Neural progenitor cell (in vitro differentiated cells): ENCODE measurements around a stretch of chr2.

DNA sequence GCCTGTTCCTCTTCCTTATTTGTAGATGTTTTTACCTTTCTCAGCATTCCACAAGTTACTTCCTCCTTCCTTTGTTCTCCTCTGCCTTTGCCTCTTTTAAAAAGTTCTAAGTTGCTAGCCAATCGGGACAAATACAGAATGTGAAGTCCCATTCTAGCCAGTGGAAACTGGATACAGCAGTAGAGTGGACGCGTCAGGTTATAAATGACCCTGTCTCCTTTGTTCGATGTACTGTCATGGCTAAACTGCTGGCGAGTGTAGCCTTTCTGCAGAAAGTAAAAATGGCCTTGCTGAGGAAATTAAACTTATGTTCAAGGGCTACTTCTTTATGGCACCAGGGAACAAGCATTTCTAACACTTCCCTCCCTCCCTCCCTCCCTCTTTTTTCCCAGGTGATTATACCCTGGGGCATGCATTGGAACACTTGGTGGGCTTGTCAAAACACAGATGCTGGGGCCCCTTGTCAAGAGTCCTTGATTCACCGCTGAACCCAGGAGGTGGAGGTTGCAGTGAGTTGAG lies 72.9 kb downstream of the CD8B2 start:
- RAMPAGE, long total RNA = no peak

DNA sequence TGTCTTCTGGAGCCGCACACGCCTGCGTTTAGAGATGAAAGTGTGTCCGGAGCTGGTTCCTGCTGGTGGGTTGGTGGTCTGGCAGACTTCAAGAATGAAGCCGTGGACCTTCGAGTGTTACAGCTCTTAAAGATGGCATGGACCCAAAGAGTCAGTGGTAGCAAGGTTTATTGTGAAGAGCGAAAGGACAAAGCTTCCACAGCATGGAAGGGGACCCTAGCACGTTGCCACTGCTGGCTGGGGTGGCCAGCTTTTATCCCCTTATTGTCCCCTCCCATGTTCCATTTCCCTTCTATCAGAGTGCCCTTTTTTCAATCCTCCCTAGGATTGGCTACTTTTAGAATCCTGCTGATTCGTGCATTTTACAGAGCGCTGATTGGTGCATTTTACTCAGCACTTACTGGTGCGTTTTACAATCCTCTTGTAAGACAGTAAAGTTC lies 90.0 kb downstream of the CD8B2 start:
- RAMPAGE, long total RNA = no peak

DNA sequence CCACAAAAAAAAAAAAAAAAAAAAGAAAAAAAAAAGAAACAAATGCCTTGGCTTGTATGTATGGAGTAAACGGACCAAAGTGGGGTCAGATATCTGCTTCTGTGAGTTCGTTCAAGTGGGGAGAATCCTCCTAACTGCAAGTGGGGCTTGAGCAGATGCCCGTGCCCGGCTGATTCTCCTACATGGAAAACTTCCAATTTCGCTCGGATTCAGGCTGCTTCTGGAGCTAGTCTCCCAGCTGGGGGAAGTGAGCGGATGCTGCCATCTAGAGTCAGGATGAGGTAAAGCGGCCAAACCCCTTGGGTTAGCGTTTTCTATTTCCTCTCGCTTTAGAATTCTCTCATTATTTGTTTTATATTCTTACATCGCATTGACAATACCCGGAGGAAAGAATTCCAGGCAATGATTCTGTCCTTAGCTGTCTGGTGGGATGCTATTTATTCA lies 95.3 kb downstream of the CD8B2 start:
- RAMPAGE, long total RNA = no peak

DNA sequence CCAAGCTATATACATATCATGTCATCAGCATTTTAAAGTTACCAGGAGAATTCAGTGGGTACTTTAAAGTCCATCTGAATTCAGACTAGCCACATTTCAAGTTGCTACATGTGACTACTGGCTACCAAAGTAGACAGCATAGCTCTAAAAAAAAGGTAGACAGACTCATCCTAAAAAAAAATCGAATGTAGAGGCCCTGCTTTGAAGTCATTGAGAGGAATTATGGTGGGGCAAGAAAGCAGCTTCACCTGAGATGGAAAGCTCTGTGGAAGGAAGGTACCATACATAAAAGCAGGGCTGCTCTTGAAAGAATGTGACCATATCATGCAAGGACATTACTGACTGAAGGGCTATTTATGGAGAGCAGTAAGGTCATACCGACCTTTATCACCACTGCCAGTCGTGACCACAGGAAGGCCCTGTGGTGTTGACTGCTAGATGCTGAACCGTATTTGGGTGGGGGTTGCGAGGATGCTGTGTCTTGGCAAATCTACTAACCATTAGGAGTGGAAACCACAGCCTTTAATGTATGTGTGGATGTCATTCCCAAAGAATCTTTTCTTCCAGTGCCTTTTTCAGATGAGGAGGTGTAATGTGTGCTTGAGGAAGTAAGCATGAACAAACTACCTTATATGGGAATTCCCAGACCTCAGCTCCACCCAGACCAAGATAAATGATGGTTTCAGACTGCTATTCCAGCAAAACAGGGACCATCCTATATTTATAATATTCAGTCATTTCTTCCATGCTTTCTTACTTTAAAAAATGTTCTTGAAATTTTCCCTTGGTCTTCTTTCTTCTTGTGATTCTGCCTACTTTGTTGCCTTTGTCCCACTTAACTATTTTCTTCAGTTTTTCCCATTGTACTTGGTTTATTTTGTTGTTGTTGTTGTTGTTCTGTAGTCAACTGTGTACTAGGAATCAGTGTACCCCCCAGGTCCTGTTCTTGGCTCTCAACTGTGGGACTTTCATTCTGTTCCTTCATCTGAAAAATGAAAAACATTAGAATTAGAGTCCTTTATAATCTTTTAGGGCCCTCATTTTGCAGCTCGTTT lies 60.8 kb downstream of the LIMS1 start:
- RAMPAGE, long total RNA = no peak

- RAMPAGE, long total RNA = no peak
Measured at GRCh38 chr2:108596099-108596828, 62.0 kb downstream of the LIMS1 start.

GRCh38 chr2:108612104-108613109 lies 78.1 kb downstream of the LIMS1 start:
- RAMPAGE, long total RNA = no peak

- RAMPAGE, long total RNA = no peak
Measured at GRCh38 chr2:108634480-108635060, 84.7 kb upstream of the RANBP2 start.

- RAMPAGE, long total RNA = no peak
Measured at GRCh38 chr2:108636735-108636968, 82.6 kb upstream of the RANBP2 start.

GRCh38 chr2:108639827-108640413 lies 79.4 kb upstream of the RANBP2 start:
- RAMPAGE, long total RNA = no peak

DNA sequence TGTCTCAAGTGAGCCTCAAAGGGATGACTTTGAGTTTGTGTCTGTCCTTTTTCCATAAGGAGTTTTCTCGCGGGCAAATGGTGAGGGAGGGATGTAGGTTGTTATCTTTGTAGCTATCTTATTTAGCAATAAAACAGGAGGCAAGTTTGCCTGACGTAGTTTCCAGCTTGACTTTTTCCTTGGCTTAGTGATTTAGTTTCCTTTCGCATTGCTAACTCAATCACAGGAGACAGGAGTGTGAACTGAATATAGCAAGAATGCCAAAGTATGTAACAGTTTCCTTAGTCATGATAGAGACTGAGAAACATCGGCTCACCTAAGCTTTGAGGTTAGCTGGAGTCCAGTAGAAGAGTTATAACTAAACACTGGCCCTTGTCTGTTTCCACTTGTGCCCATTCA lies 65.3 kb upstream of the RANBP2 start:
- RAMPAGE, long total RNA = no peak

DNA sequence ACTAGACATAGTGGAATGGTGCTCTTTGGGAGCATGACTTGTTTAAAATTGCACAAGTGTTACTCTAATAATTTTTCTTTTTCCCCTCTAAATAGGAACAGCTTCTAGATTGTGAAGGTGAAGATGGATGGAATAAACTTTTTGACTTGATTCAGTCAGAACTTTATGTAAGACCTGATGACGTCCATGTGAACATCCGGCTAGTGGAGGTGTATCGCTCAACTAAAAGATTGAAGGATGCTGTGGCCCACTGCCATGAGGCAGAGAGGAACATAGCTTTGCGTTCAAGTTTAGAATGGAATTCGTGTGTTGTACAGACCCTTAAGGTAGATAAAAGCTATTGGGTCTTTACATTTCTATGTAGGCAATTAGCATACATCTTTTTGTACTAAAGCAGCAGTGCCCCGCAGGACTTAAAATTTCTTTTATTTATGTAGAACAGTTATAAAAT lies 16.2 kb downstream of the RANBP2 start:
- RAMPAGE, long total RNA = no peak

DNA sequence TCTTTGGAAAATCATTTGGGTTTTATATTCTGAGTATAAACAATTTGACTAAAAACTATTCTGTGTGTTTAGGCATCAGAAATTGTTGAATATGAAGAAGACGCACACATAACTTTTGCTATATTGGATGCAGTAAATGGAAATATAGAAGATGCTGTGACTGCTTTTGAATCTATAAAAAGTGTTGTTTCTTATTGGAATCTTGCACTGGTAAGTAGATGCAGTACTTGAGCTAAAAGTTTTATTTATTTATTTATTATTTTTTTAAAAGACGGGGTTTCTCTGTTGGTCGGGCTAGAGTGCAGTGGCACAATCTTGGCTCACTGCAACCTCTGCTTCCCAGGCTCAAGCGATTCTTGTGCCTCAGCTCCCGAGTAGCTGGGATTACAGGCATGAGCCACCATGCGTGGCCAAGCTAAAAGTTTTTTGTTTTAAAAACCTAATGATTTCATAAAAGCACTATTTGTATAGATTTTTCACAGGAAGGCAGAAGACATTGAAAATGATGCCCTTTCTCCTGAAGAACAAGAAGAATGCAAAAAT lies 33.1 kb upstream of the CCDC138 start:
- RAMPAGE, long total RNA = no peak

- RAMPAGE, long total RNA = no peak
Measured at GRCh38 chr2:109069631-109070287, 59.2 kb upstream of the SH3RF3 start.

DNA sequence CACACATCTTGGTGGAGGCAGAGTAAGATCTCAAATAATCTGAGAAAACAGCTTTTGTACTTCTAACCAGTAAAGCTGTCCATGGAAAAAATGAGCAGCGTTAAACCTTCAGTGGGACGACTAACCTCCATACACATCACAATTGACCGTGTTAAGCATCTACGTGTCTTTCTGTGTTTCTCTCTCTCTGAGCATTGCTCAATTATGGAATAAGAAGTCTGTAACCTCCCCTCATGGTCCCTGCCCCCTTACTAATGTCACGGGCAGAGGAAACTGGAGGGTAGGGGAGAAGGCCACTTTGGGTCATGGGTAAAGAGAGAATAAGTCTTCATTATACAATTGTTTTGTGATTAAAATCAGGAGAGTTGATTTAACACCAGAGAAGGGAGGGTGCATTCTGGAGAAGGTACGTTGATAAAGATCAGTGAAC lies 86.0 kb downstream of the SH3RF3 start:
- RAMPAGE, long total RNA = no peak

GRCh38 chr2:109230677-109231323 lies 101.8 kb downstream of the SH3RF3 start:
- RAMPAGE, long total RNA = no peak

GRCh38 chr2:109238497-109239025 lies 109.6 kb downstream of the SH3RF3 start:
- RAMPAGE, long total RNA = no peak

DNA sequence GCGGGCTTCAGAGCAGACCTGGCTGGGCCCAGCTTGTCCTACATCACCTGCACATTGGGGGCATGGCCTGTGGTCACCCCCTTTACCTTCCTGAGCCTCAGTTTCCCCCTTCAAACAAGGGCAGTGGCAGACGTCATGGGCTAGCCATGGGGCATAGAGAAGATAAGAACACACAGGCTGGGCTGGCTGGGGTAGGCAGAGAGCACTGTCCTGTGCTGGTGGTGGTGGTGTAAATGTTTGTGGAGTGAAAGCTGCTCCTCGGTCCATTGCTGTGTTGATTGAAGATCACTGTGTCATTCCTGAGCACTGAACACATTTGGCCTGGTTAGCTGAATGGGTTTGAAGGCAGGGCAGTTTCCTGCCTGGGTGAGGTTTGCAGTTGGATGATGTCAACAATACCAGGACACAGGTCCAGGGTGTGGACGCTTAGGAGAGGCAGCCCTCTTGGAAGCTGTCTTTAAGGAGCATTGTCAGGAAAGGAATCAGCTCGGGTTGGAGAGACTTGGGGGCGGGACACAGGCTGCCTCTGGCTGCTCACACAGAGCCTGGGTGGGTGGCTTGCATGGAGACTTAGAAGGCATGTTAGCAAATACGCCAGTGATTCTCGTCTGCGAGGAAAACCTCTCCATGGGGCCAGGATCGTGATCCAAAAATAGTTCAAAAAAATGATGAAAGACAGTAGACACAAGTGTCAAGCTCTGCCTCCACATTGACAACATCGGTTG lies 237.7 kb downstream of the SEPTIN10 start:
- RAMPAGE, long total RNA = no peak

GRCh38 chr2:109457427-109458589 lies 156.0 kb downstream of the SEPTIN10 start:
- RAMPAGE, long total RNA = no peak

GRCh38 chr2:109631888-109632682 lies 17.9 kb downstream of the SOWAHC start:
- RAMPAGE, long total RNA = no peak

GRCh38 chr2:109644134-109644504 lies 30.0 kb downstream of the SOWAHC start:
- RAMPAGE, long total RNA = no peak